Neural cell (in vitro differentiated cells): Measurements from ENCODE around the genes APC2 and UQCR11.

DNA sequence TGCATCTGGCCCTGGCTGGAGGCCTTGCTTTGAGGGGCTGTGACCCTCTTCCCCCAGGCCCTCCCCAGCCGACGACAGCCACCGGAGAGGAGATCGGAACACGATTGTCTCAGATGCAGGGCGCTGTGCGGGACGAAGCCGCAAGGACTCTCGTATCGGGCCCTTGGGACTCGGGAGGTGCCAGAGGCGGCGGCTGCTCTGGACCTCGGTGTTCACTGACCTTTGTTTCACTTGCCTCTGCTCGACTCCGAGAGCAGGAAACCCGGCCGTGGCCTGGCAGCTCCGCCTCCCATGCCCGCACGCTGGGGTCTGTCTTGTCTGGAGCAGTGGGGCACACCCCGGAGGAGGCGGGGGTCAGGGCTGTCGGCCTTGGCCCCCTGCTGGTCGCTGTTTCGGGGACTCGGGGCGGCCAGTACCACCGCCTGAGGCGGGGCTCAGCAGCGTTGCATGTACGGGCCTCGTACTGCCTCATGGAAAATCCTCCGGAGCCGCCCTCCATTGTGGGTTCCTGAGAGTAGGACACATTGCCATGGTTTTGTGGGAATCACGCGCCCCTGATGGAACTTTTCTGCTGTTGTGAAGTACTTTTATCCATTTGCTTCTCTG is 5.8 kb upstream of the NDUFS7 start:
- RAMPAGE, long total RNA: no peak

DNA sequence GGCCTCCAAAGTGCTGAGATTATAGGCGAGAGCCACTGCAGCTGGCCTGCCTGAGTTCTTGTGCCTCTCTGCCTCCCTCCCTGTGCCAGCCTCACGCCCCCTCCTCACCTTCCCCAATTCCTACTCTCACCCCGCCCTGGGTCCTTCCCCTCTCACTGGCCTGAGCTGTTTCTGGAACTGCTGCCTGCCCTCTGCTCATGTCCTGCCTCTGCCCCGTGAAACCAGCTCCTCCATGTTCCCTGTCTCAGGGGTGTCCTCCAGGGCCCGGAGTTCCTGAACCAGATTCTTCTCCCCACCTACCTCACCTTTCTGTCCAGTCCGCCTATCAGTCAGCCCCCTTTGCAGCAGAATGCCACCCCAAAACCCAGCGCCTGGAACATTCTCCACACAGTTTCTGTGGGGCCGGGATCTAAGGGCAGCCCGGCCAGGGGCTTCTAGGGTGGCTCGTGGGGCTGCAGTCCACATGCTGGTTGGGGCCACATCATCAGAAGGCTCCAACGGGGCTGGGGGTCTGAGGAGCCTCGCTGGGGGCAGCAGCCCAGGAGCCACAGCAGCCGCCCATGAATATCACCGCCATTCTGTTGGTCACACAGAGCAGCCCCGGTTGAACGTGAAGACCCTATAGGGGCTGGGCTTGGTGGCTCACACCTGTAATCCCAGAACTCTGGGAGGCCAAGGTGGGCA is 3.1 kb upstream of the NDUFS7 start:
- RAMPAGE, long total RNA: no peak

DNA sequence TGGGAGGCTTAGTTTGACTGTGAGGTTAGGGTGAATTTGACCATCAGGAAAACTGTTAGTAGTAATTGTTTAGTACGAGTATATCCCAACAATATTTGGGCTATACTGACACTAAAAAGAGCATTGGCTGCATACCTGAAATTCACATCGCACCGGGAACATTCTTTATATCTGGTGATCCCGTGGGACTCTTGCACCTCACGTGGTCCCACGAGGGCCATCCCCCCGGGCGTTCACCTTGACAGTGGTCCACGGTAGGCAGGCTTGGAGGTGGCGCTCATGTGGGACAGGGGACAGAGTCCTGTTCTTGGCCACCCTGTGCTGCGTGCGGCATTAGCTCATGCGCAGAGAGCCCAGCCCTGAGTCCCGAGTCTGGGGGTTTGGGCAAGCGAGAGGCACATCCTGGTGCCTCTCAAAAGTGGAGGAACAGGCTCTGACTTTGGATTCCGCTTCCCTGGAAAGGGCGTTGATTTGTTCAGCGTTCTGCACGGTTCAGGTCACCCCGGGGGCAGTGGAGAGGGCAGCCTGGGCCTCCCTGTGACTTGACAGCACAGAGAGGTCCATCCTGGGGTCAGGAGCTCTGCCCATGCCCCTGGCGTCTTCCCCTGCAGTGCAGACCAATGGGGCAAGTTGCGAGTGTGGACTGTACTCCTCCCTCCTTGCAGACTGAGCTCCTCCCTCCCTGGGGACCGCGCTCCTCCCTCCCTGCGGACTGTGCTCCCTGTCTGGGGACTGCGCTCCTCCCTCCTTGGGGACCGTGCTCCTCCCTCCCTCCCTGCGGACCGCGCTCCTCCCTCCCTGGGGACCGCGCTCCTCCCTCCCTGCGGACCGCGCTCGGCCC is 7.4 kb downstream of the GAMT start:
- RAMPAGE, long total RNA: no peak

DNA sequence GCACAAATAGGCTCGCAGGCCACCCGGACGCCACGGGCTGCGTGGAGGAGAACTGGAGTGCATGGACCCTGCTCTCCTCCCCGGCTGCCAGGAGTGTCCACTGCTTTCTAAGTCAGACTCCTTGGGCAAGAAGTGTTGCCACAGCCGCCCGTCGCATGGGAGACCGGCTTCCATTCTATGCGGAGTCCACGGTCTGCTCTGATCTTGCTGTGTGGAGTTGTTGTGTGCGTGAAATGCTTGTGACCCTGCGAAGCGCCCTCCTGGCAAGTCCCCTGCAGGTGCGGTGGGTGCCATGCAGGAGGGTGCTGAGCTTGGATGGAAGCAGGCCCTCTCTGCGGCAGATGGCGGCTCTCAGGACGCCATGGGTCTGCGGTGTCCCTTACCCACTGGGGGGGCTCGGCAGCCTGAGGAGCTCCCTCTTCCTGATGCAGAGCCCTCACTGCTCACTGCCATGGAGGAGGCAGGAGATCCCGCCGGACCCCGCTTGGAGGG is 2.1 kb downstream of the DAZAP1 start:
- RAMPAGE, long total RNA: no peak

GRCh38 chr19:1432257-1432928 is 5.8 kb upstream of the RPS15 start:
- RAMPAGE, long total RNA: no peak

GRCh38 chr19:1446864-1447079 is 3.1 kb upstream of the APC2 start:
- RAMPAGE, long total RNA: no peak

DNA sequence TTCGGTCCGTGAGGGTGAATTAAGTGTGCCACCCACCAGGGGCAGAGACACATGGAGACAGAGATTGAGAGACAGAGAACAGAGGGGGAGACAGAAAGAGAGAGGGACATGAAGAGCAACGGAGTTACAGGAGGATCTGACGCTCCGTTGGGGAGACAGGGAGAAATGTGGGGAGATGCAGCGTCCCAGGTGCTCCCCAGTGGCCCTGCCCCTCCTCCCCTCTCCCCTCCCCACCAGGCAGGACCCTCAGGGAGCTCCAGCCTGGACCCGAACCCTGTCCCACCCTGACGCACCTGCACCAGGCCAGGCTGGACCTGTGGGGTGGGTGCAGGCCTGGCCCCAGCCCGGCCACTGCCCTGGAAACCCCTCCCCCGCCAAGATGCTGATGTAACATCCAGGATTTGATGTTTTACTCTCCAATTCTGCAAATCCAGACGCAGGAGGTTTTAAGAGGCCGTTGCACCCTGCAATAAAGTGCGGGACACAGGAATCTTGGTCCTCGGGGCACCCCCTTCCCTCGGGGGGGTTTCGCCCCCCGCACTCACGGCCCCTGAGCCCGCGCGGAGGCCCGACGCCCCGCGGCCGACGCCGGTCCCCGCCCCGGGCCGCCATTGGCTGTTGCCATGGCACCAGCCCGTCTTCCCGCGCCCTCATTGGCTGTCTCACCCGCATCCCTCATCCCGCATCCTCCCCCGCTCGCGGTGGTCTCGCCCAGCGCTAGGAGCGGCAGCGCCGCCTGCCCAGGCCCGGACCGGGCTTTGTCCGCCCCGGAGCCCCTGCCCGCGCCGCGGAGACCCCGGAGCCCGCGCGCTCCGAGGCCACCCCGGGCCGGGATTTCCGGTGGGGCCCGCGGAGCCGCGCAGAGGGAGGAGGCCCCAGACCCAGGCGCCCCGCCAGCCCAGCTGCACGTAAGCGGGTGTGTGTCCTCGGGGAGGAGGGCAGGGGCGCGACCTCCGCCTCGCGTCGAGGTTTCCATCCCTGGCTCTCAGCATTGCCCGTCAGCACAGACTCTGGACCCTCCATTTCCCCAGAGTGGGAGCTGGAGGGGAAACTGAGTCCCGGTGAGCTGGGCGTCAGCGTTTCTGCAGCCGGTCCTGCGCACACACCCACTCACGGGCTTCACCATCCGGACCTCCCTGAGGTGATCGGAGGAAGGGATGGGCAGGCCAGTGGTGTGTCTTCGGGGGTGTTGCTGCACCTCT is at the start of gene APC2:
TSS of gene APC2 (plus strand) at position 699 of the 1,202 bp plus-strand sequence.
- RAMPAGE, long total RNA: no peak

- RAMPAGE, long total RNA: no peak
These were observed 10.1 kb downstream of the C19orf25 start for GRCh38 chr19:1468878-1469295.

DNA sequence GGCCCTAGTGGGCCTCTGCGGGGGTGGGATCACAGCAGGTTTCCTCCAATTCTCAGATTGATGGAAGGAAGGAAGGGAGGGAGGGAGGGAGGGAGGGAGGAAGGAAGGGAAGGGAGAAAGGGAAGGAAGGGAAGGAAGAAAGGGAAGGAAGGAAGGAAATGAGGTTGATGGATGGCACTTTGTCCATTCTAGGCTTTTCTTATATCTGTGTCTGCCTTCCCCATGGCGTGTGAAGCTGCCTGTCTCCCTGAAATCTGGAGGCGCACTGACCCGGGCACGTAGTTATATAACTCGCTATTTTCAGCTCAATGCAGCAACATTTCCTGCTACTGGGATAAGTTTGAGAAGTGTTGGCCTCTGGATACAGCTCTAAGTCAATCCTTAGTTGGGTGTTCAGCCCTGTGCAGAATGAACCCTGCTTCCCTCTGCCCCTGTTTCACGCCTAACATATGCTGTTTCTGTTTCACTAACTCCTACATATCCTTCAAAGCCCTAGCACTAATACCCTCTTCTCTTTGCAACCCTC is 3.2 kb downstream of the ADAMTSL5 start:
- RAMPAGE, long total RNA: no peak

- RAMPAGE, long total RNA: no peak
These were observed 18.8 kb downstream of the PLK5 start for GRCh38 chr19:1542565-1543175.

DNA sequence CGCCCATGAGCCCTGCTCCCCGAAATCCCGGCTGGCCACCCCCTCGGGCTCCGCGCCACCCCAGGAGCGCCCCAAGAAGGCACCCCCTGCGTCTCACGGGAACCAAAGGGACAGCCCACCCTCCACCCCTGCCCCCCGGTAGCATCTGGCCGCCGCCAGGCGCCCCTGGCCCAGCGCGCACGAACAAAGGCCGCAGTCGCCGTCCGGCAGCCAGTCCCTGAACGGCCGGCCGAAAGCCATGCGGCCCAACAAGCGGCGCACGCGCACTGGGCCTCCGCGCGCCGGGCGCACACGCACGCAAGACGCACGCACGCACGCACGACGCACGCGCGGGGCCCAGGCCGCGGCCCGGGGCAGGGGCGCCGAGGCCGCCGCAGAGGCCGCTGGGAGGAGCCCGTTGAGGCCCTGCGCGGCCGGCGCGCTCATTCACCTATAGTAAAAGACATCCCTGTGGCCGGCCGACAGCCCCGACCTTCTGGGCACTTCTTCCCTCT is 526 bp downstream of the MBD3 start:
- RAMPAGE, long total RNA: no peak

- RAMPAGE, long total RNA: start-site peak on the minus strand at chr19:1605429-1605472, 5,223 and 5,339 reads in 2 replicates; start-site peak on the plus strand at chr19:1605540-1605665, 12 and 16 reads in 2 replicates; start-site peak on the plus strand at chr19:1605851-1605891, 15 and 8 reads in 2 replicates
These were observed at the start of gene UQCR11 for GRCh38 chr19:1605137-1606258. Gene UQCR11, minus strand, starts transcription at chr19:1605462.

DNA sequence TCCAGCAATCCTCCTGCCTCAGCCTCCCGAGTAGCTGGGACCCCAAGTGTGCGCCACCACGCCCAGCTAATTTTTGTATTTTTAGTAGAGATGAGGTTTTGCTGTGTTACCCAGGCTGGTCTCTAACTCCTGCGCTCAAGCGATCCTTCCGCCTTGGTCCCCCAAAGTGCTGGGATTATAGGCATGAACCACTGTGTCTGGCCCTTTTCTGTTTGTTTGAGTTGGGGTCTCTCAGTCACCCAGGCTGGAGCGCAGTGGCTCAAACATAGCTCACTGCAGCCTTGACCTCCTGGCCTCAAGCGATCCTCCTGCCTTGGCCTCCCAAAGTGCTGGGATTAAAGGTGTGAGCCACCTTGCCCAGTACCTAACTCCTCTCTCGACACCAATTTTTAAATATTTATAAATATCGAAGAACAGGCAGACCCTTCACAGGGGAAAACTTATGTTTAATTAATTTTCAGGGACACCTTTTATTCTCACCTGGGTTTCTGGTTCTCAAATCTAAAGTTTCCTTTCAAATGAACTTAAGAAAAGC is 9.0 kb downstream of the TCF3 start:
- RAMPAGE, long total RNA: no peak

- RAMPAGE, long total RNA: no peak
These were observed 15.2 kb upstream of the TCF3 start for GRCh38 chr19:1667523-1668150.

DNA sequence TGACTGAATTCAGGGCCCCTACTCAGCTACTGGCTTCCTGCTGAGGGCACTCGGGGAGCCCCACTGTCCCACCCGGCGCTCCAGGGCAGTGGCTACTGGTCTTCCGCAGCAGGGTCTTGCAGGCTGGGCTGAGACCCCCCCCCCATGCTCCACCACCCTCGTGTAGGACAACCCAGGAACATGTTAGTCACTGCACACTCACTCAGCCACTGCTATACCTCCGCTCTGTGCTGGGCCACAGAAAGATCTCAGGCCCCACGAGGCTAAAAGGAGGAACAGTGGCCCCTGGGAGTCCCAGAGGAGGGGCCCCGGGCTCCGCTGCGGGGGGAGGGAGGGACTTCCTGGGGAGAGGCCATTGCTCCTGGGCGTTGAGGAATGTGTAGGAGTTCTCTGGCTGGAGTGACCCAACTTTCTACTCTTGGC is 13.4 kb downstream of the ONECUT3 start:
- RAMPAGE, long total RNA: no peak

- RAMPAGE, long total RNA: no peak
These were observed 10.7 kb downstream of the REXO1 start for GRCh38 chr19:1837248-1838246.

- RAMPAGE, long total RNA: no peak
These were observed 7.5 kb upstream of the REXO1 start for GRCh38 chr19:1855792-1856236.

DNA sequence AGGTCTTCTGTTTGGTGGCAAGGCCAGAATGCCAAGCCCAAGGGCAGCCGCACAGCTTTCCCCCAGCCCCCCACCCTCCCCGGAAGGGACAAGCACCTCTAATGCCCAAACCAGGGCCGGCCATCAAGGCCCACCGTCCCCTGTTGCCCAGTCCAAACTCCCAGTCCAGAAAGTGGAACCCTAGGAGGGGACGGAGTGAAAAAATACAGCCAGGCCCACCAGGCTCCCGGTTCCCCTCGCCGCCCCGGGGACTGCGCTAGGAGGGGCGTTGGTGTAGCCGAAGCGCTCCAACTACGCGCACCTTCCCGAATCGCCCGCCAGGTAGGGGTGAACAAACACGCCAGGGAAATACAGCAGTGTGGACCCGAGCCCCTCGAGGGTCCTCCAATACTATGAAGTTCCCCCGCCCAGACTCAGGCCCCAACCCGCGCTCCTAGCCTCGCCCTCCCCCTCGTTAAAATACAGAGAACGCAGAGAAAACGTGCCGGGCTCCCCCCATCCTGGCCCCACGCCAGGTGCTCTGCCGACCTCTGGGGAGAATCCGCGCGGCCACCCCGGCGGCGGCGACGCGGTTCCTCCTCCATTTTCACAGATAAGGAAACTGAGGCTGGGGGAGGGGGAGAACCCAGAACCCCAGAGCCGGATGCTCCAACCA is 1.2 kb downstream of the KLF16 start:
- RAMPAGE, long total RNA: no peak

GRCh38 chr19:1881058-1881787 is 4.1 kb downstream of the ABHD17A start:
- RAMPAGE, long total RNA: no peak

DNA sequence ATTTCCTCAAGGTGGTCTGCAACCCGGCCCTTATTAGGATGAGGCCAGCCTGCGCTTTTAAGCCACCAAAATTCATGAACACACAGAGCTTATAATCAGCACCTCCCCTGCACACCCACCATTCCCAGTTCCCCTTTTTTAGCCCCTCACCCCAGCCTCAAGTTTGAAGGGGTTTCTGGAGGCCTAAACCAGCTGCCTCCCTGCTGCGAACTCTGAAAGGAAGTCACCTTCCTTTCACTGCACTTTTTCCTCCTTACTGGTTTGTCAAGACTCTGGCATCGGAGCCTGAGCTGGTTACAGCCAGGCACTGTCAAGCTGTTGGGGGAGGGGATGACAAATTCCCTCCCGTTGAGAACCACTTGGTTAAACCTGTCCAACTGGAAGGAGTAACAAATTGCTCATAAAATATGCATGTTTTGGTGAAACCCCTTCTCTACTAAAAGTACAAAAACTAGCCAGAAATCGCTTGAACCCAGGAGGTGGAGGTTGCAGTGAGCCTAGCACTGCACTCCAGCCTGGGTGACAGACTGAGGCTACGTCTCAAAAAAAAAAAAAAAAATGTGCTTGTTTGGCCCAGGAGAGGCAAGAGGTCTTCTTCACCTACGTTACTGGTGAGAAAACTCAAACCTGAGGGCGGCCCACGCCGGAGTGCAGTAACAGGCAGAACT is 716 bp upstream of the ADAT3 start:
- RAMPAGE, long total RNA: no peak